Vermiform appendix (tissue), 1 donor: ENCODE data around the genes COL11A1, FNDC7 and ATXN7L2.

DNA sequence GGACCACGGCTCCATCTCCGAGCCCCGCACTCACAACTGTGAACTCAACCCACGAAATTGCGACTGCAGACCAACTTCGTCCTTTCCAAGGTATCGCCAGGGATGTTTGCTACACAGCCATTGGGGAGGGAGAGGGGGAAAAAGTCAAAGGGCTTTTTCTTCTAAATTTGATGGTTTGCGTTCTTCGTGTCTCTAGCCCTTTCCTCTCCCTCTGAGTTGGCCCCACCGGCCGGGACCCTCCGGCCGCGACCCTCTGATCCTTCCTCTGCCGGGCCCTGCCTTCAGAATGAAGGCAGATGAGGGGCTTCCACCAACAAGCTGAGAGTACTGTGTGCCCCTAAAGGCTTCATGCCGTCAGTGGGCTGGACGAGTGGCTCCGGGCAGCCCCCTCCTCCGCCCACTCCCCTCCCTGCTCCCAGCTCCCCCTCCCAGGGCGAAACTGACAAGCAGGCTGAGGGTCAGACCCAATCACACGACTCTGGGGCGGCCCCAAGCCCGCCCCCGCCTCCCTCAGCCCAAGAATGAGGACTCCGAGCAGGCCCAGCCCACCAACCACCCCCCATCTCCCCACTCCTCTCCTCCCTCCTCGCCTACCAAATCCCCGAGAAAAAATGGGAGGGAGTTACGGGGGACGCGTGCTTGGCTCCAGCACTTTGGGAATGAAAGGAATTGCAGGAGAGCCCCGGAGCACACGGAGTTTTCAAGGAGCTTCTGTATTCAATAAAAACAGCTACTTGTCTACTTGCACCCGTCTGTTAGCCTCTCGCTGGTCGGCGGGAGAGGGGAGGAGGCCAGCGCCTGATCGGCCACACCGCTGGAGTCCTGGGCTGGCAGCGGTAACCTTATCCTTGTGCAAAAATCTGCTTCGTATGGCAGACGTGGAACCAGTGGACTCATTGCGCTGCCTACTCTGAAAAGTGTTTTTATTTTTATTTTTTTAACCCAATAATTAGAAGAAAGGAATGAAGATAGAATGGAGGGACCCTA lies at the start of gene COL11A1:
Gene COL11A1, minus strand, starts transcription at position 359 of the 987 bp plus-strand sequence.
- PRO-cap = no peak

- PRO-cap = no peak
Measured at GRCh38 chr1:103988742-103989171, 239.1 kb downstream of the AMY1C start.

DNA sequence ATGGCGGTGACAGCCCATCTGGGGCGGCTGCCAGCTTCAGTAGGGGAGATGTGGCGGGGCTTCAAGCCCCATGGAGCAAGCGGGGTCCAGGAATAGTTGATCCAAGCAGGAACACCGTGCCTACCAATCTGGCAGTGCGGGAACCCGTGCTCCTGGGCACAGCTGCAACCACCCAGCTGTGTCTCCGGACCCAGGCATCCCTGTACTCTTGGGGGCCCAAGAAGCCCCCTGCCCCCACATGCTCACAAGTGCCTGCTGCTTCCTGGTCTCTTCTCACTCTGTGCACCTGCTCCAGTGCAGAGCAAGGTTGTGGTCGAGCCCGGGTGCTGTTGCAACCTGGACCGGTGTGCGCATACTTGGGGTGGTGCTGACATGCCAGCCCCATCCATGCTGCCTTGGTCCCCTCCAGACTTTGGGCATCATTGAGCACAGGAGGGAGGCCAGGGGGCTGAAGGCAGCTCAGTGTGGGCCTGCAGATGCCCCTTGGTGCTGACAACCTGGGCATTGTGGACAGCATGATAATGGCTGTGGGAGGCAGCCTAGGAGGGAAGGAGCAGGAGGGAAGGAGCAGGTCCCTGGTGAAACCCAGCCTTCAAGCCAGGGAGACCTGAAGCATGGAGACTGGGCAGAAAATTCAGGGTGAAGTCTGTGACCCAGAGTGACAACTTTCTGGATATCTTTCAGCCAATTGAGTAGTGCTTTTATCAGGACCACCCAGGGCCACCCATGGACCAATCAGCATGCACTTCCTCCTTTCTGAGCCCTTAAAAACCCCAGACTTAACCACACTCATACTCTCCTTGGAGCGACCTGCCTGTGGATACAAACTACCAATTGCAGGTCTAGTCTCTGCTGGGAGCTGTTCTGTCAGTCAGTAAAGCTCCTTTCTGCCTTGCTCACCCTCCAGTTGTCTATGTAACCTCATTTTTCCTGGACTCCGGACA lies 1183.0 kb downstream of the AMY1C start:
- PRO-cap = no peak

DNA sequence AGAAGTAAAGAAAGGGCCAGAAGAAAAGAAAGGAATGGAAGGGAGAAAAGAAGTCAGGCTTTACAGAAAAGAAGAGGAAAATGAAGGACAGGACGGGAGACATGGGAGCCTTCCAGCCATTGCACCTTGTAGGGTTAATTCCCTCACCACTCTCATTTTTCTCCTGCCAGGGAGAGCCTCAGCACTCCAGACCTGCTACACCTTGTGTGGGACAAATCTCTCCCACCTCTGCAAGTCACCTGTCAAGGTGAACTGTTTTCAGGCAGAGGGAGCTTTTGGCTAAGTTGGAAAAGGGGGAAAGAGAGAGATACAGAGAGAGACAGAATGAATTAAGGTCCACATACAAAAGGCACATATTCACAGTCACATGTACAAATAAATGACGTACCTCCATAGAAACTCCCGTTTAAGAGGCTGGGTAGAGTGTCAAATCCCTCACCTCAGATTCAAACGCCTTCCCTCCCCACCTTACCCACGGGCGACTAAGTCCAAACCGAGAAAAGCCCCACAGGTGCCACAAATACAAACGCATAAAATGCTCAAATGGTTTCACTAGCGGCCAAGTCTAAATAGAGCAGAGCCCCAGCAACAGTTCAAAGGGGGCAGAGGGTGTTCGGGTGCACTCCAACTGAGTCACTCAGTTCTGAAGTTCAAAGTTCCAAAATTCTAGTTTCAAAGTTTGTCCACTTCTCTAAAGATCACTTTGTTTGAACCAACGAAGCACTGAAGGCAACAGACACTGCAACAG lies 1424.4 kb upstream of the PRMT6 start:
- PRO-cap = no peak

DNA sequence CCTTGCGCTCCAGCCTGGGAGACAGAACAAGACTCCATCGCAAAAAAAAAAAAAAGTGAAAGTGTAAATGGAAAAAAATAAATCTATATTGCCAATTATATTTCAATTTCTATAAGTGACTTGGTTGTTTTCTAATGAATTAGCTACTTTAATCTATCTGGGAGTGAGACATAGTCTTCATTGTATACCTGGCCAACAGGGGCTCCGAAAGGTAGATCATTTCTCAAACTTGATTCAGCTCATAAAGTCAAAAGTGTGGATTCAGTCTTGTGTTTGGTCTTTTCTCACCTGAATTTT lies 165.8 kb downstream of the NTNG1 start:
- PRO-cap = no peak

DNA sequence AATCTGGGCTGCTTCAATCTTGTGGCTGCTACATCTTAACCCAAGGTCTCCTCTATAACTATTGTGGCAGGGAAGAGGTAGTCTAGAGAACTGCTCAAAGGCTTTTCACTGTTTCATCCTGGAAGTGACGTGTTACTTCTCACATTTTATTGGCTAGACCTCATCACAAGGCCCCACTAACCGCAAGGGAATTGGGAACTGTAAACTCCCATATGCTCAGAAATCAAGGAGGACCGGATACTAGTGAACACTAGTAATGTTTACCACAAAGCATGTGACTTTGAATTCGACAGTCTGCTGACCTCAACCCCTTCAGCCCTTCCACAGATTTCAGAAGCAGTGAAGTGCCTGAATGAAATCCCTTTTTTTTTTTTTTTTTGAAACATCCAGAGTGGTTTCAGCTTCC lies 3.4 kb upstream of the EEIG2 start:
- PRO-cap = bidirectional peak, plus-strand start at position 219 of the sequence, minus-strand start at position 54 of the sequence

- PRO-cap = no peak
Measured at GRCh38 chr1:108600579-108600834, 40.6 kb downstream of the EEIG2 start.

DNA sequence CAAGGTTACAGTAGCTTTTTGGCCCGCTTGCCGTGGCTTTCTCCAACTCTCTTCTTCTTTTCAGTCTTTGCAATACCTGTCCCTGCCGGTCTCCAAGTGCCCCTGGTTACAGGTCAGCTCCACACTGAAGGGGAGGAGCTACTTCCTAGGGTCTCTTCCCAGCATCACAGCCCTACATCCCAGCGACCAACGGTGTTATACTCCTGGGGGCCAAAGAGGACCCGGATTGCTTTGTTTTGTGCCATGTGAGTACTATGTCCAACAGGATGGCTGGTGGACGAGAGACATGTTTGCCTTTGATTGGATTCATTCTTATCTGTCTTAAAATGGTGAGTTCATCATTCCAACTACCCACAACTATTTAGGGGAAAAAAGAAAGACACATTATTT lies at the start of gene FNDC7:
Gene FNDC7, plus strand, starts transcription at position 241 of the 390 bp plus-strand sequence.
- PRO-cap = no peak

GRCh38 chr1:108717776-108718143 lies 5.1 kb downstream of the FNDC7 start:
- PRO-cap = no peak

DNA sequence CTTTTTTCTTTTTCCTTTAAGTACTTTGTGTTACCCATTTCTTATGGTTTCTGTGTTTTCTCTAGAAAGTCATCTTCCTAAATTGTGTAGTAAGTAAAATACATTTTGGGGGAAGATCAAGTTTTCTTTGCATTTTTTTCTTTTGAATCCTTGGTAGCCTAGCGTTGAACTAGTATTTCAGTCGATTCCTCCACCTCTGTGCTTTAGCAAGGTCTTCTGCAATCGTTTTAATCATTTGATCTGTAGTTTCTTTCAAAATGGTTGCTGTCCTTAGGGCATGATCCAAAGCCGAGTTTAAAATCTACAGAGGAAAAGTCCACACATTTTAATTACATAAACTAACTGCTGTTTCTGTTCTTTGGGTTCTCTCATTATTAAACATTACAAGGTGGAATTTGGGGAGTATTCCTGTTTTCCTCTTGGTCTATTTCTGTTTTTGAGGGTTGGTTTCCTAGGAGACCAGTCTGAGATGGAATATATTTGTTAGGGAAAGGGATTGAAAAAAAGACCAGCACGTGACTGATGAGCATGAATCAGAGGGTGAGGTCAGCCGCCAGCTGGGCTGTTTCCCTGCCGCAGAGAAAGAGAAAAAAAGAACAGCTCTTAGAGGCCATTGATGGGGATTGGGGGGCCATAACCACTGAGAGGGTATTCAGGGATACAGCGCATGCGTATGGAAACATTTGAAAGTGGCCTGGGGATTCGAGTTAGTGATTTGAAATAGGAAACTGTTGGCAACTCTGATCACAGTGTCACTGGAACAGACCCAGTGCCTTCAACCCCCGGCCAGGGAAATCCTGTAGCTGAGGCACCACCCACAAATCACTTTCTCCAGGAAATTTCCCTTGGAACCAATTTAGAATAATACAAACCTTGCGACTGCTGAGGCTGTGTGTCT lies 40.6 kb downstream of the AKNAD1 start:
- PRO-cap = bidirectional peak, plus-strand start at position 529 of the sequence, minus-strand start at position 376 of the sequence

DNA sequence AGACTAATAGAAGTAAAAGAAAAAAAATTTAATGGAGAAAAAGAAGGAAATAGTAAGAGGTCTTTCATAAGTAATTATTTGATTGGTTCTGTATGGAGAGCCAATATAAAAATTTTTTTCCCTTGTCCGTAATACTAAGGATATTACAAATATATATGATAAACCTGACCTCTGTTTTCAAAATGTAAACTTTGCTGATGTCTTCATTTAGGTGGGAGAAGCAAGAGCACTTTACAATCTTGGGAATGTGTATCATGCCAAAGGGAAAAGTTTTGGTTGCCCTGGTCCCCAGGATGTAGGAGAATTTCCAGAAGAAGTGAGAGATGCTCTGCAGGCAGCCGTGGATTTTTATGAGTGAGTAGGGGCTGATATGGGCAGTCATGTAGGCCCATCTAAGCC lies 21.0 kb downstream of the GPSM2 start:
- PRO-cap = no peak

GRCh38 chr1:109186720-109187259 lies 26.9 kb upstream of the SARS1 start:
- PRO-cap = no peak

DNA sequence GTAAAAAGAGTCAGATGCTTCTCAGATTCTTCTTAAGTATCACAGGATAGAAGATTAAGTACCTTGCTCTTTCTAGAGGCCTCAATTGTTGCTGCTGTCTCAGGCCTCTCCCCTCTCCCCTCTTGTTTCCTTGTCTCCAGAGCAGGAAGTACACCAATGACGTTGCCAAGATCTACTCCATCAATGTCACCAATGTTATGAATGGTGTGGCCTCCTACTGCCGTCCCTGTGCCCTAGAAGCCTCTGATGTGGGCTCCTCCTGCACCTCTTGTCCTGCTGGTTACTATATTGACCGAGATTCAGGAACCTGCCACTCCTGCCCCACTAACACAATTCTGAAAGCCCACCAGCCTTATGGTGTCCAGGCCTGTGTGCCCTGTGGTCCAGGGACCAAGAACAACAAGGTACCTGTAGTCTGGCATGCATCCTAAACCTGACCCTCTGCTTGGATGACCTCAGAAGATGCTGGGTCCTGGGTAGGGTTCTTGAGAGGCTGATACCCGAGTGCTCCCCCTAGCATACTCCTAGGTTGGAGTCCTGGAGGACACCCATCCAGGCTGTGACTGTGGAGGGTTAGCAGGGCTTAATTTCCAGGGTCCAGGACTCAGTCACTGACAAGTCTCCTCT lies 21.1 kb upstream of the SARS1 start:
- PRO-cap = no peak

DNA sequence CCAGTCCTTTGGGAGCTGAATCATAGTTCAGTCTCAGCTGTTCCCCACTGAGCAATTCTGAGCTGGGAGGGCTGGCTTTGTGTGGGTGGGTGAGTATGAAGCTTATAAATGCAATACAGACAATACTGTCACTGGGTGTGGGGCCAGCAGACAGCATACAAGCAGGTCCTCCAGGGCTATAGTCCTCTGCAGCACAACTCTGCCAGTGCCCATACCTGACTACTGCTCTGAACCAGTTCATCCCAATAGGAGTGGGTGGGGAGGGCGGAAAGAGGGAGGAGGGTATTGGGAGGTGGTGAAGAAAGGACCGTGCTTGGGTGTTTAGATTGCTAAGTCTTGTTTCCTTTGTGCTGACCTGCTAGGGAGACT lies 12.4 kb upstream of the SARS1 start:
- PRO-cap = unidirectional peak, plus-strand start at position 134 of the sequence

DNA sequence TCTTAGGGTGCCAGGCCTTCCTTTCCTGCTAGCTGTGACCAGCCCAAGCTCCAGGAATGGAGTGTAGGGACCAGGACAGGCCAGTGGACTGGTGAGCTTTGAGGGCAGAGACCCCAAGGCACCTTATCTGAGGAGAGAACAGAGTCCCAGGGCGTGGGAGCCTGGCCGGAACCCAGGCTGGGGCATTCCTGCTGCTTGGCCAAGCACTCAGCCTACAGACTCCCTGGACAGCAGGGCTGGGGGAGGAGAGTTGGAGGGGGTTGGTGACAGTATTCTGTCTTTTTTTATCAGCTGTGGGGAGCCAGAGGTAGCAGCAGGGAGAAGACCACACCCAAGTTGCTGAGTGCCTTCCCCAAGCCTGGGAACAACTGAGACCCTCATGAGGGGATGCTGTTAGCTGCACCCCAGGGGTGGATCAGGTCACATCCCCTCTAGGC lies 4.8 kb downstream of the CELSR2 start:
- PRO-cap = no peak

DNA sequence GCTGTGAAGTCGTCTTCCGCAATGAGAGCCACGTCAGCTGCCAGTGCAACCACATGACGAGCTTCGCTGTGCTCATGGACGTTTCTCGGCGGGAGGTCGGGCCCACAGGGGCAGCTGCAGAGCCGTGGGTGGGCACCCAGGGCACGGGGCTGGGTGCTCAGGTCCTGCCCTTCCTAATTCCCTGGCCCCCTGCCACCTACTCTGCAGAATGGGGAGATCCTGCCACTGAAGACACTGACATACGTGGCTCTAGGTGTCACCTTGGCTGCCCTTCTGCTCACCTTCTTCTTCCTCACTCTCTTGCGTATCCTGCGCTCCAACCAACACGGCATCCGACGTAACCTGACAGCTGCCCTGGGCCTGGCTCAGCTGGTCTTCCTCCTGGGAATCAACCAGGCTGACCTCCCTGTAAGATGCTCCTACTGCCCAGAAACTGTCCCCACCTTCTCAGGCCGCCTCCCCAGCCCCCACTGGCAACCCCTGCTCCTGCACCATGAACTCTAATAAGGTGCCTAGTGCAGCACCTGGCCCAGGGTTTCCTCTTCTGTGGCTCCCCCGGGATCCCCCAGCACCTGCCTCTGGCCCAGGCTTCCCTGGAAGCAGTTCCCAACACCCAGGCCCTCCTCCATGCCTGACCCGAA lies 13.1 kb downstream of the PSRC1 start:
- PRO-cap = no peak

DNA sequence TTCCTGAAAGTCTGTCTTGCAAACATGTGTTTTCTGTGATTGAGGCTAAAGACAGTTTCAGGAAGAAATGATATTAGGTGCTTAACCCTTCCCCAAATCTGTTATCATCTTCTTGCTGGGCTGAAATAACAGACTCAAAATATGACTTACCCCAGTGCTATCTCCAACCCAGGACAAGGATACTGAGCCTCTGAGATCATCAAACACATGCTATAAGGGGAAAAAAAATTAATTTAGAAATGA lies 28.4 kb downstream of the SORT1 start:
- PRO-cap = no peak

- PRO-cap = unidirectional peak, plus-strand start at chr1:109483983; unidirectional peak, minus-strand start at chr1:109484203
Measured at GRCh38 chr1:109483565-109484401, at the start of gene ATXN7L2. Gene ATXN7L2 (plus strand): TSS chr1:109483905.

GRCh38 chr1:109484402-109485618 lies 1.1 kb downstream of the ATXN7L2 start:
- PRO-cap = no peak

DNA sequence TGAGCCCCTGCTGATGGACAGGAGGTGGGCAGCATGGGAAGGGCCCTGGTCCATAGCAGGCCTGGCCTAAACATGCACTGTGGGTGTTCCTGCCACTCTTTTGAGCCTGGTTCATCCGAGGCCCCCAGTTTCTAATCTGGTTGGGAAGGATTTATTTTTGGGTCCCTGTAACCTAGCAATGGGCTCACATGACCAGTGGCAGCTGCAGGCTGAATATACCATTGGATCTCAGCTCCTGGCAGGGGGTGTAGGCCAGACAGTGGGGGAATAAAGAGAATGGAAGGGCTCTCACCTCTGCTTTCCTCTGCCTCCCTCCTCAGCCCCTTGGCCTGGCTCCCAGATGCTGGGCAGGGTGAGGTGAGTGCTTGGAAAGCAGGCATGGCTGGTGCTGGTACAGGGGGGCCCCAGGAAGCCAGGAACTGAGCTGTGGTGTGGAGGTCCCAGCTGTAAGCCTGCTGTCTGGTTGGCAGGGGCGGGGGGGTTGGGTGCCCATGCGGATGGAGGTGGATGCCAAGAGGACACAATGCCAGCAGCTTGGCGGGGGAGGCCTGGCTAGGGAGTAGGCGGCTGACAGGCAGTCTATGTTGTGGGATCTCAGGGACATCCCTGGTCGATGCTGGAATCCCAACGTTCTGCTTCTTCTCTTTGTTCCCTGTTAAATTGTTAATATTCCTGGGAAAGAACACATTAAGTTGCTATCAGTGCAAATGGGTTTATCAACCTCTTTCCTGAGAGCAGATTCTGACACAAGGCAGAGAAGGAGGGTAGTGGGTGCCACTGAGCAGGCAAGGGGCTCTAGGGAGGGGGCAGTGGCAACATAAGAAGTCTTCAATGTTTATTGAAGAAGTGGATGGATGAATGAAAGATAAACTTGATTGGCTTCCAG lies 3.5 kb upstream of the GPR61 start:
- PRO-cap = no peak